LHCN-M2 (cell line): ENCODE data around the genes HSPA4L, ABHD18 and LARP1B.

DNA sequence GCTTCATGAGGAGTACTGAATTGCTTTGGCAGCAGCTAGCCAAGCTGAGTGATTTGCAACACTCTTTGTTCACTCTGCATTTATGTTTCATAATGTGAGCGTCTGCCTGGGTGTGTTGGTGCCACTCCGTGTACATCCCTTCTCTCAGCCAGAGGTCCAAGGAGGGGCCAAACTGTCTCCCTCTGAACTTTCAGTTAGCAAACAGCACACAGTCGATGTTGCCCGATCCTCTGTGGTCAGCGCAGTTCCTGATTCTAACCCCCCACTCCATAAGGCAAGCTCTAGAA, 348.3 kb downstream of the SPRY1 start:
- RAMPAGE, long total RNA = no peak

DNA sequence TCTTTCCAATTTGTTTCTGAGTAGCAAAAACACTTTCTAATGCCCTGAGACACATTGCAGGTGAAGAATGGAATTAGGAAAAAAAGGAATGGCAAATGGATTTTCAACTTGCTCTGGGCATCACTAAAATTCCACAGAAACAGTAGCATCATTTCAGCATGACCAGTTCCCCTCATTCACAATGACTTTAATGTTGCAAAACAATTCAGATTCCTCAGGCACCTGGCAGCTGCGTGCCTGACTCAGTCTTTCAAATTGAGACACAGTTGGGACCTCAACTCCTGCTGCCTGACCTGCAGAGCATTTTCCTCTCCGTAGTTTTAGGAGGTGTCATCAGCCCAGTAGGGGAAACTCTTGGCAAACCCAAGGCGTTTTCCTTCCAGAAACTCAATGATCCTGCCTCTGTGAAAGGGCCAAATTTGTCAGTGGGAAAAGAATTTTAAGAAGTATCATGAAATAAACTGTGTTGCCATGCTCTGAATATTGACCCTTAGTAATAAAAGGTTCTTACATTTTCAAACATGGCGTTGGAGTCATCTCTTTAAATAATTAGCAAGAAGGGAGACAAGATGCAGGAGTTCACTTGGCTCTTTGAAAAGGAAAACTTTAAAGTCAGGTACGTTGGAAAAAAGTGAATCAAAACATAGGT, 389.0 kb downstream of the SPRY1 start:
- RAMPAGE, long total RNA = no peak

- RAMPAGE, long total RNA = no peak
Observed at GRCh38 chr4:123985990-123986356, 589.4 kb downstream of the SPRY1 start.

DNA sequence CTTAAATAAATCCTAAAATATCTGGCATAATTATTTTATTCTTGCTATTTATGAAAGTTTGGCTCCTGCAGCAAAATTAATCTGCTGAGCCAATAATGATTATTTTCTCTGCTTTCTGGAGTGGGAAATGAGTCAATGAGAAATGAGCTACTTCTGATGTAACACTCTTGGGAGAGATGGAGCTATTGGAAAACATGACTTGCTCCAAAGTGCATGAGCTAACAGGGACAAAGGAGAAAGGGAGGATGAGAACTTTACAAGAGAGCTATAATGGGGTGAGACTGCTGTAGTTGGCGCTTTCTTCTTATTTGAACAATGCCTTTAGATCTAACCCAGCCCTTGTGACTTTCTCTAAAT, 615.1 kb downstream of the ANKRD50 start:
- RAMPAGE, long total RNA = no peak

DNA sequence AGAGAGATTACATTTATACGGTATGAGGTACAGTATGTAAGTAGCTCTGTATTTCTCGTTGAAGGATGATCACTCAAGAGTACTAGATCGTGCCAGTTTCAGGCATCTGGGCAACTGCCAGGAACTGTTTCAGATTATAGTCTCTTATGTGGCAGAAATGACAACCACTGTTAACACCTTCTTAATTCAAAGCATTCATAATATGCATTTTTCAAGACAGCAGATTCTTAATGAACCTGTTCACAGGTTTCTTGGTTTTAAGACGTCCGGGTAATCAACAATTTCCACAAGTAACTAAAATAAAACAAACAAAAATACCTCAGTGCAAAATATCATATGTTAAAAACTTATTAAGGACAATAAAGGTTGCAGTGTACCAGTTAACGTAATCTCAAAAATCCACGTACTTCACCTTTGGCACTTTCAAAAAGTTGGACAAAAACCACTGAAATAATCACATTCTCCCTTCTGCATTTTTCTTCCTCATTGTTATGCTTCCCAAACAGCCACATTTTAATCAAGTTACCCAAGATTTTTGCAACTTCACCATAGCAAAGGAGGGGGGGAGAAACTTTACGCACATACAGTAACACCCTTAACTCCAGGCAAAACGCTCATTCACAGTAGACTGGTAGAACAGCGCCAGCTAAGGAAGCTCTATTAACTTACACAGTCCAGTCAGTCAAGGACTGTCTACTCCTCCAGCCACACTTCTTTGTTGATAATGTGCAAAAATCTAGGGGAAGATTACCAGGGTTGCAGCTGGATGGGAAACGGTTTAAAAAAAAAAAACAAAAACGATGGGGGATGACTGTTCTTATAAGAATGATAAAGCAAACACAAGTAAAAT, 1.3 kb downstream of the ANKRD50 start:
- RAMPAGE, long total RNA = no peak

GRCh38 chr4:125192681-125192996, 122.1 kb upstream of the FAT4 start:
- RAMPAGE, long total RNA = no peak

DNA sequence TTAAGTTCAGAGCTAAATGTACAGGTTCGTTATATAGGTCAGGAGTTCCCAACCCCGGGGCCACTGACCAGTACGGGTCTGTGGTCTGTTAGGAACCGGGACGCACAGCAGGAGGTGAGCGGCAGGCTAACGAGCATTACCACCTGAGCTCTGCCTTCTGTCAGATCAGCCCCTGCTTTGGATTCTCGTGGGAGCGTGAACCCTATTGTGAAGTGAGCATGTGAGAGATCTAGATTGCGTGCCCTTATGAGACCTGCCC, 51.0 kb downstream of the FAT4 start:
- RAMPAGE, long total RNA = no peak

DNA sequence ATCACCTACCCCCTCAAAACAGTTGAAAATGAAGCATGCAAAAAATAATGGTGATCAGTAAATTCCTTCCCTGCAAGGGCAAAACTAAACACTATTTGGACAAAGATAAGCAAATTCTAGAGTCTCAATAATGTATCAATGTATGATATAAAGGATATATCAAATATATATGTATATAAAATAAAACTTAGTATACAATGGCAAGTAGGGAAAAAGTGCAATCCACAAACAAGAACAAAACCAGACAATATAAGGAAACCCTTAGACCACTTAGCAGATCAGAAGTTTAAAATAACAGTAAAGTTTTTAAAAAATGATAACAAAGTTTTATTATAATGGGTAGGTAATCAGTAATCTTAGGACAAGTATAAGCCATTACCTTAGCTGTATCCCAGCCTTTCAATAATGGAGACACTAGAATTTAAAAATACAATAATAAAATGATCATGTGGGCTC, 1138.5 kb upstream of the INTU start:
- RAMPAGE, long total RNA = no peak

DNA sequence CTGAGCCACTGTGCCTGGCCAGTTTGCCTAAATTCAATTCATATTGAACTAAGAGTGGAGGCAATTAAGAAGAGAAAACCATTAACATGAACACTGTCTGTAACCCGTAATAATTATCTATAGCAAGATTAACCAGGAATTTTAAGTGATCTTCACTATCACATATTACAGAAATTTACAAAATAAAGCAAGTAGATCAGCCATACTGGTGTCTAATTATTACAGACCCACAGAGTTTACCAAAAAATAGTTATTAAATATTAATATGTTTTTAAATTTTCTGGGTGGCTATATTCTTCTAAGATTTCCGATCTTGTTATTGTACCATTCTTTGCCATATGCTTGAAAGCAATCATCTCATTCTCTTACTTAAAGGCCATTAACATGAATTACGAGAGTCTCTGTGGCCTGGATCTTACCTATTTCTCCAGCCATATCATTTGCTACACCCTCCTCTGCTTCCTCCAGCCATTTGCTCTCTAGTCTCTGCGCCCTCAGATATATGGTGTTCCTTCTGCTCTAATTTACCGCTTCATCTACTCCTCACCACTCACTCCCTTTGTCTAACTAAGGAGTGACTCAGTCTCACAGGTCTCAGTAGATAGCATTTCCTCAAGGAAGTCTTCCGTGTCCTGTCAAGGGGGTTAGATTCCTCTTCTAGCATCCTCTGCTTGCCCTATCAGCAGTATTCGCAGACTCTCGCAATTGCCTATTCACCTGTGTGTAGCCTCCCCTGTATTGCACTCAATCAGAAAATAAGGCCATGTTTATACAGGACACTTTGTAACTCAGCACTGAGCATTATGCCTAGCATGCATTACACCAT, 892.2 kb upstream of the INTU start:
- RAMPAGE, long total RNA = no peak

- RAMPAGE, long total RNA = no peak
Observed at GRCh38 chr4:127781306-127781617, 860 bp upstream of the HSPA4L start.

- RAMPAGE, long total RNA = no peak
Observed at GRCh38 chr4:127781618-127782452, at the start of gene HSPA4L. TSS of gene HSPA4L (plus strand) at chr4:127782322.

- RAMPAGE, long total RNA = no peak
Observed at GRCh38 chr4:127783658-127783941, 1.5 kb downstream of the HSPA4L start.

GRCh38 chr4:127964406-127964954, 493 bp downstream of the MFSD8 start:
- RAMPAGE, long total RNA = no peak

DNA sequence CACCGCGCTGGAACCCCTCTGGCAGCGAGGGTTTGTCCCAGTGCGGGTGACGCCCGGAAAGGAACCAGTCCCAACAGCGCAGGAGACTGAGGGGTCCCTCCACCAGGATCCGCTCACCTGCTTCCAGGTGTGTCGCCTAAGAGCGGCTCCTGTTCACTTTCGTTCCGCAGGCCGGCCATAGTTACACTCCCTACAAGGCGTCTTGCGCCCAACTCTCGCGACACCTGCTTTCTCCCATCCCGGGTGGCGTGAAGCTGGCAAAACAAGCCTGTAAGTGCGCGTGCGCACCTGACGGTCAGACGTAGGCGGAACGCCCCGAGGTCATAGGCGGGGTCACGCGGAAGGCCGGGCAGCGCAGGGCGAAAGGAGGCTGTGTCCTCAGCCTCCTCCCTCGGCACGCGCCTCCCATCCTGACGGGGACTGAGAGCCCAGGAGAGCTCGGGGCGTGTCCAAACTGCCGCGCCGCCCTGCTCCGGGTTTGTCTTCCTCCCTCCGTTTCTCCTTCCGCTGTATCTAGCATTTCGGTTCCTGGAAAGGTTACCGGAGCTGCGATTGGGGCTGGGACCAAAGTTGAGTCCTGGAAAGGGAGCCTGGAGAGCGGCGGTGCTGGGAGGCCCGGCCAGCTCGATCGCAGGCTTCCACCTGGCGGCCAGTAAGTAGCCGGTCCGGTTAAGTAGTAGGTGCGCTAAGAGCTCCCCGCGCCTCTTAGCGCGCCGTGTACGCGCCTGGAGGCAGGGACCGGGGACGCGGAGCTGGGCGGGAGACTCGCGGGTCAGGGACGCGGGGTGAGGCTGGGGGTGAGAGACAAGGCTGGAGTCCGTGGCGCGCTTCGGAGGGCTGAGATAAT, at the start of gene ABHD18:
Gene ABHD18, plus strand, starts transcription at position 452 of the 847 bp plus-strand sequence.
- RAMPAGE, long total RNA = no peak

GRCh38 chr4:128060890-128061618, at the start of gene LARP1B:
TSS of gene LARP1B (plus strand) at chr4:128061312.
- RAMPAGE, long total RNA = no peak

DNA sequence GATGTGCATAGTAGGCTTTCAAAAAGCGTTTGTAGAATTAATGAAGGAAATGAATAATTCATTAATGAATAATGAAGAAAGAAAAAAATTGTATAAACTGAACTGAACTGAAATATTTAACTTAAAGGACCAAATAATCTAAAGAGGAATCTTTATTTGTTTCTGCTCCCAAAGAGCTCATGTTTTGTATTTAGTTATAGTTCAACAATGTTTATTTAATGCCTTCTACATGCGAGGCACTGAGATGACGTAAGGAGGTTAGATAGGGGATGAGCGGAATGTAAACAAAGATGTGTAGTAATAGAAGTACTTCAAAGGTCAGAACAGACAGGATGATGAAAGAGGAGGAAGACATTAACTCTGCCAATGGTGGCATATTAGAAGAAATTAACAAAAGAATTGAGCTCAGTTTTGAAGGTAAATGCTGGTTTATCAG, 62.2 kb upstream of the PGRMC2 start:
- RAMPAGE, long total RNA = no peak

GRCh38 chr4:128454433-128455024, 166.9 kb upstream of the PGRMC2 start:
- RAMPAGE, long total RNA = no peak

- RAMPAGE, long total RNA = no peak
Observed at GRCh38 chr4:128757539-128758124, 51.9 kb upstream of the JADE1 start.

DNA sequence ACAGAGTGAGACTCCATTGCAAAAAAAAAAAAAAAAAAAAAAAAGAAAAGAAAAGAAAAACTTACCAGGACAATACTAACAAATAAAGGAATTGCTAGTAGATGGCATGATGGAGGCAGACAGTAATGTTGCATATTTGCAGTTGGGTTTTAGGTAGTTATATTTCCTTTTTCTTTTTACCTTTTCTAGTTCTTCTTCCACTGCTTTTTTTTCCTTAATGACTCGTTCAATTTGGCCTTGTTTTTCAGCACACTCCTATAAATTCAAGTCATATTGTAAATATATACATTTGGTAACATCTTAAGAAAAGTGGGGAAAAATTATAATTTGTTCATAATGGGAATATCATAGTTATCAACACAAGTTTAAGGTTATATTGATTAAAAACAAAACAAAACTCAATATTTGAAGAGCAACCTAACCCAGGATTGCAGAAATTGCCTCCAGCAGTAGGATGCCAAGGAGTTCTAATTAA, 138.9 kb downstream of the JADE1 start:
- RAMPAGE, long total RNA = no peak

DNA sequence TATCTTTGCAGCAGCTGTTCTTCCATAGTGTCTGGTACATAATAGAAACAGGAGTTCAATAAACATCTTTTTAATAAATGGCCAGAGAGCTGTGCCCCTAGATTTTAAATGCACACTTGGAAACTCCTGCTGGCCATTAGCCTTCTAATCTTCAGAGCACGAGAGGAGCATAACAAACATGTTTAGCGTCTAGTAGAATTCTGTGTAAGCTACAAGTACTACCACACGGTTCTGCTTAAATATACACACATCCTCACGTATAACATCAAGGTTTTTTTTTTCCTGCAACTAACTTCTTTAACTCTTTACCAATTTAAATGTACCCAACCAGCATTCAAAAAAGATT, 705 bp downstream of the SCLT1 start:
- RAMPAGE, long total RNA = no peak